Placental epithelial cell (primary cell): ENCODE data around the genes ZNF248 and BMS1.

DNA sequence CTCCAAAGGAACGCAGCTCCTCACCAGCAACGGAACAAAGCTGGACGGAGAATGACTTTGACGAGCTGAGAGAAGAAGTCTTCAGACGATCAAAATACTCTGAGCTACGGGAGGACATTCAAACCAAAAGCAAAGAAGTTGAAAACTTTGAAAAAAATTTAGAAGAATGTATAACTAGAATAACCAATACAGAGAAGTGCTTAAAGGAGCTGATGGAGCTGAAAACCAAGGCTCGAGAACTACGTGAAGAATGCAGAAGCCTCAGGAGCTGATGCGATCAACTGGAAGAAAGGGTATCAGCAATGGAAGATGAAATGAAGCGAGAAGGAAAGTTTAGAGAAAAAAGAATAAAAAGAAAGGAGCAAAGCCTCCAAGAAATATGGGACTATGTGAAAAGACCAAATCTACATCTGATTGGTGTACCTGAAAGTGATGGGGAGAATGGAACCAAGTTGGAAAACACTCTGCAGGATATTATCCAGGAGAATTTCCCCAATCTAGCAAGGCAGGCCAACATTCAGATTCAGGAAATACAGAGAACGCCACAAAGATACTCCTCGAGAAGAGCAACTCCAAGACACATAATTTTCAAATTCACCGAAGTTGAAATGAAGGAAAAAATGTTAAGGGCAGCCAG is 130.3 kb upstream of the GJD4 start:
- CAGE, long polyA plus RNA: no peak

GRCh38 chr10:35644394-35644749 is 2.3 kb upstream of the FZD8 start:
- CAGE, long polyA plus RNA: no peak

- CAGE, long polyA plus RNA: no peak
Observed at GRCh38 chr10:37489030-37489300, 363.6 kb downstream of the ANKRD30A start.

GRCh38 chr10:37560742-37561029 is 296.7 kb downstream of the ZNF248 start:
- CAGE, long polyA plus RNA: no peak

- CAGE, long polyA plus RNA: no peak
Observed at GRCh38 chr10:37856696-37857876, at the start of gene ZNF248. ZNF248 (minus strand) TSS chr10:37857610.

DNA sequence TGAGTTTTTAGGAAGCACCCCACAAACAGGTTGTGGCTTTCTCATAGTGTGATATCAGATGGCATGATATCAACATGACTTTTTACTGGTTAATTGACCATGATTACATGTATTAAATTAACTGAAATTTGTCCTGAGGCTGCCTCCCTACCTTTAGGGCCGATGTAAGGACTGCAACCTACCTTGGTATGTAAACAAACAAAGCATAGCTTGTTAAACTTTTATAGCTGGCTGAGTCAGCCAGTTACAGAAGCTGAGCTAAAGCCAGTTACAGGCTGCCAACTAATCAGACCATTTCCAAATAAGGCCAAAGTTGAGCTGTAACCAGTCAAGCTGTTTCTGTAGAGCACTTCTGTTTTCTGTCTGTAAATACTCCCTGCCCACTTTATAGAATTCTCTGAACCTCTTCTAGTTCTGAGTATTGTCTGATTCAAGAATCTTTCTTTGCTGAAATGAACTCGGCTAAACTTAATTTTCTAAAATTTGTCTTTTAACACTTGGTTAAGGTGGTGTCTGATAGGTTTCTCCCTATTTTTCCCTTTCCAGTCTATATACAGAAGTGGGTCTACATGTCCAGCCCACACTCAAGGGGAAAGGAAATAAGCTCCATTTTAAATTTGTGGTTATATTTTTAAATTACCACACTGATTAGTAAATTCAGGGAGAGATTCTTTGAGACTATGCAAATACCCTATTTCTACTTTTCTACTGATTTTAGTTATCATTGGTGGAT is 3.5 kb upstream of the ZNF248 start:
- CAGE, long polyA plus RNA: no peak

DNA sequence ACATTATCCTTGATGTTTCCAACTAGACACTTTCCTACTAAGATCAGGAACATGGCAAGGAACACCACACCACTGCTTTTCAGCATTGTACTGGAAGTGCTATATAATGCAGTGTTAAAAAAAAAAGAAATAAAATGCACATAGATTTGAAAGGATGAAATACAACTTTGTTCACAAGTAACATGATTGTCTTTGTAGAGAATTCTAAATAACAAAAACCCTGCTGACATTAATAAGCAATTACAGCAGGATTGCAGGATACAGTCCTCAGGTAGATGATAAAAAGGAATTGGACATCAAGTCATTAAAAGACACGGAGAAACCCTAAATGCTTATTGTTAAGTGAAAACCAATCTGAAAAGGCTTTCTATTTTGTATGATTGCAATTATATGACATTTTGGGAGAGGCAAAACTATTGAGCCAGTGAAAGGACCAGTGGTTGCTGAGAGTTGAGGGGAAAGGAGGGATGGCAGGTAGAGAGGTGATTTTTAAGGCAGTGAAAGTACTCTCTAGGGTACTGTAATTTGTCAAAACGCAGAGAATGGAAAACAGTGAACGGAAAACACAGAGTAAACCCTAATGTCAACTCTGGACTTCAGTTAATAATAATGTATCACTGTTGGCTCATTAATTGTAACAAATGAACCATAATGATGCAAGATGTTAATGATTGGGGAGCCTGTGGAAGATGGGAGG is 34.7 kb upstream of the ZNF37A start:
- CAGE, long polyA plus RNA: no peak

DNA sequence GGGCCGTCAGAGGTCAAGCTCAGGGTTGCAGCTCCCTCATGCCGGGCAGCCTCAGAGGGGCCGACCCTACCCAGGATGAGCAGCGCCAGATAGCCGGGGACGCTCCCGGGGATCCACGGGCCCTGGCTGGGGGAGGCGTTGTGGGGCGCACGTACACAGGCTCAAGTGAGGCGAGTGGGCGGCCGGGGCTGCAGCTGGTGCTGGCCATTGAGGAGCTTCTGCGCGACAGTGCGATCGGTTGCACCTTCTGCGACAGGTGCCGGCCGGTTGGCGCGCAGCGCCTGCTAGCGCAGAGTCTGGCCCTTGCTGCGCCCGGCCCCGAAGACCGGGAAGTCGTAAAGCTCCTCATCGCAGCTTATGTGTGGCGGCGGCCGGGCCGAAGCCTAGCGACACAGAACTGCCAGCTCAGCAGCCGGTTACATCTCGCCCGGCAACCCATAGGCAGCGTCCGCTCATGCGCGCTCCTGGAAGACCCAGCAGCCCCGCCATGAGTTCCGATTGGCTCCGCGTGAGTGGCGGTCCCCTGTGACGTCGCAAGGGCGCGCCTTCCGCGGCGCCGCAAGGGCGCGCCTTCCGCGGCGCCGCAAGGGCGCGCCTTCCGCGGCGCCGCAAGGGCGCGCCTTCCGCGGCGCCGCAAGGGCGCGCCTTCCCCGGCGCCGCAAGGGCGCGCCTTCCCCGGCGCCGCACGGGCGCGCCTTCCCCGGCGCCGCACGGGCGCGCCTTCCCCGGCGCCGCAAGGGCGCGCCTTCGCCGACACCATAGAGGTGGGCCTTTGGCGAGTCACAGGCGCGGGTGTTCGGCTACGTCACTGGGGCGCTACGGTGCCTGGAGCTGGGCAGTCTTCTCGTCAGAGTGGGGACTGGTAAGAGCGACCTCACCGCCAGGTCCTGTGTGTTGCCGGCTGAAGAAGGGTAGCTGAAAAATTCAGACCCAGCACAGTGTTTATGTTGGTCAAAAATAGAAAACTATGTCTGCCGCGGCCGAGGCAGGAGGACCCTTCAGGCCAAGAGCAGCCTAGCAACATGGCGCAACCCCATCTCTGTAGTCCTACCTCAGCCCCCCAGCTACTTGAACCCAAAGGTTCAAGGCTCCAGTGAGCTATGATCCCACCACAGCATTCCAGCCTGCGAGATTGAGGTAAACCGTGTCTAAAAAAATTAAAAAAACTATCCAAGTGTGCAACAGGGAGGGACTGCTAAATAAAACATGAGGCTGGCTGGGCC is 308.7 kb downstream of the ZNF37A start:
- CAGE, long polyA plus RNA: no peak

- CAGE, long polyA plus RNA: no peak
Observed at GRCh38 chr10:39607766-39608196, 1513.6 kb downstream of the ZNF37A start.

- CAGE, long polyA plus RNA: no peak
Observed at GRCh38 chr10:42242150-42242761, 396.1 kb downstream of the ZNF33B start.

DNA sequence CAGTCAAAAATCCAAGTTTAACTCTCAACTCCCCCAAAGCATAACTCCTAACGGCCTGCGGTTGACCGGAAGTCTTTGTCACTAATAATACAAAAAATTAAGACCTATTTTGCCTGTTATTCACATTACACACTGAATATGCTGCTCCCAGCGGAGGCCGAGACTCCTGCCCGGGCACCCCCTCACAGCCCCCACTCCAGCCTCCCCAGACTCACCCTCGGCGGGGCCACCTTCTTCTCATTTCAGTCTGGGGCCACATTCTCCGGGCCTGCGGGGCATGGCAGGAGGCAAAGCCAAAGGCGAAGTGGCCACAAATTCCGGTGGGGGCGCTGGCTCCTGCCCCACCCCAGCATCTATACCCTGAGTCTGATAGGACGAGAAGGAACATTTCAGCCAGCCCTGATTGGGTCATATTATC is 163.3 kb downstream of the ZNF33B start:
- CAGE, long polyA plus RNA: no peak

DNA sequence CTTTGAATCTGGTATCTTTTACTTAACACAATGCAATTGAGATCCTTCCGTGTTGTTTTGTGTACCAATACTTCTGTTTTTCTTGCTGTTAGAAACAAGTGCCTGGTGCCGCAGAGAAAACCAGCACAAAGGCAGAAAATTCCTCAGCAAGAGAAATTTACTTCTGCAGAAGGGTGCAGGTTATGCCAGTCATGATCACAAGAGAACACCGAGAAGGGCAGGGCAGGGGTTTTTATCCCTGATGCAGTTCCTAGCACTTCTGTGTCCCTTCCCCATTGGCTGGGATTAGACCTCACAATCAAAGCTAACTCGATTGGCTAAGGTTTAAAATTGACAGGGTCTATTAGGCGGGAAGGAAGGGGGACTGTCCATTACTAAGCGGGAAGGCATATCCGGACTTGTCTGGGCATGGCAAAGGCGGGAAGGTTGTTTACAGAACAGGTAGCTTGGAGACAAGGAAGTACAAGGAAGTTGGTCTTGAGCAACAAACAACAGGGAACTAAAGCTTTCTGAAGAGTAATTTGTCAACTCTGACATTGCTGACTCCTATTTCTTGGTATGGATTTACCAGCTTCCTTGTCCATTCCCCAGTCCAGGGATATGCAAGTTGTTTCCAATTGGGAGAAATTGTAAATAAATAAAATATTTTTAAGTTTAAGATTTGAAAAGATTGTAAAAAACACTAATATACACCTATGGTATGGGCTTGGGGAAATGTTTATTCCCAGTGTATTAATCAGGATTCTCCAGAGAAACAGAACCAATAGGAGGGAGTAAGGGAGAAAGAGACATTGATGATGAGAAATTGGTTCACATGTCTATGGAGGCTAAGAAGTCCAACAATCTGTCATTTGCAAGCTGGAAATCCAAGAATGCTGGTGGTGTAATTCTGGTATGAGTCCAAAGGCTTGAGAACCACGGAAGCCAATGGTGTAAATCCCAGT is 2.5 kb upstream of the ZNF33B start:
- CAGE, long polyA plus RNA: no peak

DNA sequence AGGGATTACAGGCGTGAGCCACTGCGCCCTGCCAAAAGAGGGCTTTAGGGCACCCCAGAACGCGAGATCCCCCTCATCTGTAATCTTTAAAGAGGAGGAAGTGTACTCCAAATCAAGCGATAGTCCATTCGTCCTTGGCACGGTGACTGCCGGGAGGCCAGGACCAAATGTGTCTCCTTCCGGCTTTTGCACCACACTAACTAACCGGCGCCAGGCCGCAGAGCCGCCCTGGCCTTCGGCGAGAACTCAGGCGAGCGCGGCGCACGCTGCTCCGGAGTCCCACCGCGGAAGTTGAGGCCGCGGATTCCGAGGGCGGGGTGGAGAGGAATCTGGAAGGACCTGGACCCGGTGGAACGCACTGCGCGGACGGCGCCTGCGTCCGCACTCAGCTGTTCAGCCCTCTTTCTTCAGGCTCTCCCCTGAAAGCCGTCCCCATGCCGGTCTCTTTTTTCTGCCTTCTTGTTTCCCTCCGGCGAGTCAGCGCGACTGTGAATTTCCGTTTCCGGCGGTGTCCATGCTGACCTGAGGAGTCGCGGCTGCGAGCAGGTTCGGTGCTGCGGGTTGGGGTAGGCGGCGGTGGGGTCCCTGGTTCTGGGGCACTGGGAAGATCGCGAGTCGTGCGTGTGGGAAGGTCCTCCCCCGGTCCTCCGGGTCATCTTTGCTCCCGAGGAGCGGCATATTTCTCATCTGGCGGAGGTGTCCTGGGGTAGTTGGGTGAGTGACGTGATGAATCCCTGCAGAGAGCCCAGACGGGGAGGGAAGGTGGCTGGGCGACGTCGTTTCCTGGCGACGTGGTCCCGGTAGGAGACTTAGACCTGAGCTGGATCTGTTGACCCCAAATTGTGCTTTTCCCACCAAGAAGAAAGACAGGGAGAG is at the start of gene BMS1:
BMS1 (plus strand) TSS at position 511 of the 876 bp plus-strand sequence.
- CAGE, long polyA plus RNA: no peak

GRCh38 chr10:42783161-42783722 is 647 bp downstream of the BMS1 start:
- CAGE, long polyA plus RNA: no peak

DNA sequence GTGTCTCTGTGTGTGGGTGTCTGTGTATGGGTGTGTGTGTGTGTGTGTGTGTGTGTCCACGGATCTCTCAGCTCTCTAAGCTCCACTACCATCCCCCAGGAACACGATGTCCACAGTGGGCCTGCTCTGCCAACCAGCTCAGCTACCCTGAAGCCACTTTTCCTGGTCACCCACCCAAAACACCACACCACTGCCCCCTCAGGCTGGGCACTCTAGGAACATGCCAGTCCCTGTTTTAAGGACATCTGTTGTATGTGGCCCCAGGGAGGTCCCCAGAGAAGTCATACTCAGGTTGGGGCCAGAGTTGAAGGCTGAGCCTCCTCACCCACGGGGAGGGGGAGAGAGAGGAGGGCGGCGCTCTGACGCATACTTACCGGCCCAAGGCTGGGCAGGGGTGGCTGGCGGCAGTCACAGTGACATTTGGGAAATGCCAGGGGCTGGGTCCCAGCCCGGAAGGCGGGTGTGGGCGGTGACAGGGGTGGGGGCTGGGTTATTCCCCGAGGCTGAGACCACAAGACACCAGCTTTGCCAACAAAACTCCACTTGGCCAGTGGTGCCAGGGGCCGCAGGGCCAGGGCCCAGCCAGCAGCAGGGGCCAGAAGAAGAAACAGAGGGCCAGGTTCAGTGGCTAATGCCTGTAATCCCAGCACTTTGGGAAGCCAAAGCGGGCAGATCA is 41.2 kb downstream of the RASGEF1A start:
- CAGE, long polyA plus RNA: no peak

DNA sequence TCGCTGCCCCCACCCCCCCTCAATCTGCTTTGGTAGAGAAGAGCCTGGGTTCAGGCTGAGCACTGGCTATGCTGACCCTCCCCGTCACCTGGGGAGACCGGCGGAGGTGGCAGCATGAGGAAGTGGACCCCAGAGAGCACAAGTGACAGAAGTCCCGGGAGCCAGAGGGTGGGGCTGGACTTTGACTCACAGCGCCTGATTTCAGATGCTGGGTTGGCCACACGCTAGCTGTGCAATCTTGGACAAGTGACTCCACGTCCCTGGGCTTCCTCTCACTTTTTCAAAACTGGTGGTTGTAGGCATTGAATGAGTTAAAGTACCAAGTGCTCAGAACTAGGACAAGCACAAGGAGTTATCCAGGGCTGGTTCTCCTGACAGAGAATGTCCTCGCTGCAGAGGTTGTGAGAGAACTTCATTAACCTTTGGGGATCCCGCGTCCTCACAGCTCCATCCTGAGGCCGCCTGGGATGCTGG is 48.8 kb upstream of the RASGEF1A start:
- CAGE, long polyA plus RNA: no peak

DNA sequence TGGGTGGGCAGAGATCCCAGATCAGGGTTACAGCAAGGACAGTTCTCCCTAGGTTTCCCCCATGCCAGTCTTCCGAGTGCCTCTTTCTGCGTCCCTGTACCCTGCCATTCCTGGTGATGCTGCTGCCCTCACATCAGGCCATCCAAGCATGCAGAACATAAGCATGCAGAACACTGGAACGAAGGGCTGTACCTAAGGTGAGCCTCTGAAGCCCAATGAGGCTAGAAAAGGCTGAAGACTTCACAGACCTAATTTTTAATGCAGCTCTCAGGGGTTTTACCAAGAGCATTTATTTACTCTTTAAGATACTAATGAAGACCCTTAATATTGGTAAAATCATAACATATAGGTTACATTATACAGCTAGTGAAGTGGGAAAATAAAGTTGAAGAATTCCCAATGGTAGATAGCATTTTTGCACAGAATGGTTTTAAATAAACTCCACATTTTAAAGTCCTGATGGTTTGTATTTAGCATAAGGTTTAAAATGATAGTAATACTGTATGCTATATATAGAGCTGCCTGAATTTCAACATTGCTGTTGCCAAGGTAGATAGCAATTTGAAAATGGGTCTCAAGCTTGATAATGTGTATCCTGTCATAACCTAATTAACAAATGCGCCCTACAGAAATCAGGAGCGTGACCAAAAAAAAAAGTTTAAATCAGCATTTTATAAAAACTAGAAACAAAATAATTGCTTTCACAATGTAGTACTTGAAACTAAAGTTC is 13.7 kb downstream of the FXYD4 start:
- CAGE, long polyA plus RNA: no peak

DNA sequence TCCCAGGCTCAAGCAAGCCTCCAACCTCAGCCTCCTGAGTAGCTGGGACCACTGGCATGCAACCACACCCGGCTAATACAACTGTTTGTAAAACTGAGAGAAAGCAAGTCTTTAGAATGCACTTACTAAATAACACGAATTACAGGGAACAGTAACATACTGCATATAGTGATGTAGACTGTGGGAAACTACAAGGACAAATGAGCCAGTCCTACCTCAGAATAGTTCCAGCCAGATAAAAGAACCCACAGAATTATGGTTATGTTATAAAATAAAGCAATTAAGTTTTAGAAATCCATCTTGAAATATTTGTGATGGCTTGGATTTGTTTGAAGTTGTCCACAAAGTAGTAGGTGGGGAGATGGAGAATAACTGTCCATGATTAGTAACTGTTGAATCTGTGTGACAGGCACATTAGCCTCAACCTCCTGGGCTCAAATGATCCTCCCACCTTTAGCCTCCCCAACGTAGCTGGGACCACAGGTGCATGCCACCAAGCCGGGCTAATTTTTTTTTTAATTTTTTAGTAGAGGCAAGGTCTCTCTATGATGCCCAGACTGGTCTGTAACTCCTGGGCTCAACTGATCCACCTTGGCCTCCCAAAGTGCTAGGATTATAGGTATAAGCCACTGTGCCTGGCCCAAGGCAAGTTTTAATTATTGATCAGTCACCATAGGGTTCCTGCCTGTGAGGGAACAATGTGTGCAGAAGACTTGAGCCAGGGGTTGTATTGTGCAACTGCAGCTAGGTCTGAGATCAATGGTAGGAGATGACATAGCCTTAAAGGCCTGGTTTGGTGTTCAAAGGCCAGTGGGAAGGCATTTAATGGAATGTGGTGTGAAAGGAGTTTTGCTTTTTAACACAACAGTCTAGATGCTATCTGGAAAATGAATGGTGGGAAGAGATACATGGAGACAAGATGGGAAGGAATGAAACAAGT is 10.0 kb downstream of the HNRNPF start:
- CAGE, long polyA plus RNA: no peak

DNA sequence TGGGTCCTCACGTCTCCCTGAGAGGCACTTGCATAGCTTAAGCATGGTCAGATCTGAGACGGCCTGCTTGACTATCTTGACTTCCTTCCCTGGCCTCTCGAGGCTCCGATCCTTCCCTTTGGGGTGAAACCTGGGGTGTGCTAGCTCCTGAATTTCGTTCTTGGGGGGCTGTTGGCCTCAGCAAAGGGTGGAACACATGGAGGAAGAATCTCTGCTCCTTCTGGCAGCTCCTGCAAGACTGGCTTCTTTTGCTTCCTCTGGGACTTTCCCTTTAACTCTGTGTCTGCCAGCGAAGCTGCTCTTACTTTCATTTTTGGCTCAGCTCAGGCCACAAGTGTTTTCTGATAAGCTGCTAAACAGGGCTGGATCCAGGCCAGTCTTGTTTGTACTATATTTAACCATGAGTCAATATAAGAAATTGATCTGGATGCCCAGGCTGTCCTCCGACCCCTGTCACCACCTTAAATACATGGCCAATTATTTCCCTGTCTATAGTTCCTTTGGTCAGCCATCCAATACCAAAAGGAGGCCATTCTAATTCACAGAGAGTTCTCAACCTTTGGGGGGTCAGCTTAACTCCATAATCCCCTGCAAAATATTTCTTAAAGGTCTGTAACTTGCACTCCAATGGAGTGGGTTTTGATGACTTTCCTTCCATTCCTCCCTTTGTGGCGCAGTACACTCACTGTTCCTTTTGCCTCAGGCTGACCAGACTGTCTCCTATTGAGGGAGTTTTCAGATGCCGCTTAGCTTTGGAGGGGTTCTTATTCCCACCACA is 11.0 kb upstream of the ZNF485 start:
- CAGE, long polyA plus RNA: no peak

- CAGE, long polyA plus RNA: no peak
Observed at GRCh38 chr10:43961167-43961490, 312.4 kb upstream of the ZNF32 start.